Skin of body (tissue), 2 donors: ENCODE data around the gene COQ5.

DNA sequence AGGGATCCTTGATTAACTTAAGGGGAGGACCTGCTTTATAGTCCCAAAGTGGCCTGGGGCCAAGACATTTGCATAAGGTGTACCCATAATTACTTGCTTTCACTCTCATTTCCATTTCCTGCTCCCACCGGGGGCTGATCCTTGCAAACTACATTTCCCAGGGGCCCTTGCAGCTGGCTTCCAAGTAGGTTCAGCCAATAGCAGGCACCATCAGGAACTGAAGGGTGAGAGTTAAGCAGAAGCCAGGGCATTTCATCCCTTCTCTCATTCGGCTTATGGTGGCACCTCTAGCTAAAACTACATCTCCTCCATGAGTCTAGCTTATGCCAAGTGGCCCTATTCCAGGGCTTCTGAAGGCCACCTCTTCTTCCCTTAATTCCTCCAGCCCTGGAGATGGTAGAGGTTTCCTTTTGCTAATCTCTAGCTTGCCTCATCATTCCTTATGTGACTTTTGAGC lies 88.8 kb downstream of the CCDC60 start:
- RAMPAGE, long total RNA = no peak

DNA sequence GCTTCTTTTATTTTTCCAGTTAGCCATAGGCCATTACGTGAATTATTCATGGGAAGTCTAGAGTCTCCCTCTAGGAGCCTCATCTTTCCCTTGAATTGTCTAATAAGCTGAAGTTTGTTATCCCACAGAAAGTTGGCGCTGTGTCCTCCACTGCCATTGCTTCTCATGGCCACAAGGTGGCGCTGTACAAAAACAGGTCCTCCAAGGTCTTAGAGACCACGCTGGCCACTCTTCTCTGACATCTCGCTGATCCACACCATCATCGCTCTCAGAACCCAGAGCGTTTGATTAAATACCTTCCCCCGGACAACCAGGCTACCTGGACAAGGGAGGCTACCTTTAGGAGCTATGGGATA lies 109.9 kb downstream of the CCDC60 start:
- RAMPAGE, long total RNA = no peak

DNA sequence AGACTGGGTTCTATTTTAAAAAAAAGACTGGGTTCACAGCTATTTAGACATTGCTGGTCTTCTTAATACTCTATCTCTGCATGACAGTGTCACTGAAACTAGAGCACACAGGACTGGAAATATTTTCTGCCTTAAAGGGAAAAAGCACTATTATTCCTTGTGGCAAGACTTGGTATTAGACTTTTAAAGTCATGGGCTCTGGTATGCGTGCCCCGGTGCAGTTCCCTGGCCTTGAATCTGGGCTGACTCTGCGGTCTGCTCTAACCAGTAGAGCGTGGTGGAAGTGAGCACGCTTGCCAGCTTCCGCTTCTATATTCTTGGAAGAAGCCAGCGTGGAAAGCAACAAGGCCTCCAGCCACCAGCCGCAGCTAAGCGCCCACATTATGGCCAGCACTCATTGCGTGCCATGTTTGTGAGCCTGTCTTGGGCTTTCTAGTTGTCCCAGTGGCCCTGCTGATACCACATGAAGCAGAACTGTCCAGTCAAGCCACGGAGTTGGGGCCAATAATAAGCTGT lies 31.4 kb downstream of the PRKAB1 start:
- RAMPAGE, long total RNA = no peak

DNA sequence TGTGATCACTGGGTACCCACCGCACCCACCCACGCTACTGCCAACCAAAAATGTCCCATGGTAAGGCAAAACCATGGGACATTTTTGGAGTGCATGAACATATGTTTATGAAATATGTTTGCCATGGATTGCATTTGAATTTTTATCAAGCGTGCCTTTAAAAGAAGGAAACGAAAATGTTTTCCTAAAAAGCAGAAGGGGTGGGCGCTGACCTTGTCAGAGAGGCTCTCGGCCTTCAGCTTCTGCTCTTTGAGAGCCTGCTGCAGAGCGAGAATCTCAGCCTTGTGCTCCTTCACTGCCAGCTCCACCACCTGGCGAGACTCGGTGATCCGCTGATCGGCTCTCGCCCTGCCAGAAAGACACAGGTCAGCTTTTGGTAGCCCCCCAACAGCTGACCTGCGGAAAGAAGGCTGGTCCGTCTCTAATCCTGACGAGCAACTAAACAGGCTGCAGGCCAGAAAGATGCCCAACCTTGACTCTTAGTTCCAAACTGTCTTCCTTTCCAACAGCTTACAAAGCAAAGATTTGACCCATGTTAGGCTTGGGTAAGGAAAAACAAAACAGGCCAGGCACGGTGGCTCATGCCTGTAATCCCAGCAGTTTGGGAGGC lies 62.5 kb downstream of the PRKAB1 start:
- RAMPAGE, long total RNA = no peak

GRCh38 chr12:119803928-119804929 lies 72.9 kb downstream of the CIT start:
- RAMPAGE, long total RNA = no peak

- RAMPAGE, long total RNA = no peak
Measured at GRCh38 chr12:119857285-119857810, 19.8 kb downstream of the CIT start.

DNA sequence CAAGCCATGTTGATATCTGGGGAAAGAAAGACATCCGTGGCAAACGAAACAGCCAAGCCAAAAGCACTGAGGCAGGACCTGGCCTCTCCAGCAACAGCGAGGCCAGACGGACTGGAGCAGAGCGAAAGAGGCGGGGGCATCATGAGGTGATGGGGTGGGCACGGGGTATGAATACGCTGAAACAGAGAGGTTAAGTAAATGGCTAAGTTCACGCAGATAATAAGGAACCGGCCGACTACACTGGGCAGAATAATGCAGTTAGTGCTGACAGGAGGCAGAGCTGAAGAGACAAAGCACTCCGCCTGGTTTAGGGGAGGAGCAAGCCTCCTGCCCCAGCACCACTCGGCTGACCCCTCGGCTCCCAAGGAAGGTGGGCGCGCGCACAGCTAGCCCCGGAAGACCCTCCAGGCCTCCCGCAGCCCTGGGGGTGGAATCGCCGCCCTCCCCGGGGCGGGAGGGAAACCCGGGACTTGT lies 382 bp downstream of the CIT start:
- RAMPAGE, long total RNA = no peak

GRCh38 chr12:120096308-120097391 lies 19.9 kb downstream of the RAB35 start:
- RAMPAGE, long total RNA = no peak

- RAMPAGE, long total RNA = no peak
Measured at GRCh38 chr12:120161771-120162293, 32.7 kb downstream of the GCN1 start.

DNA sequence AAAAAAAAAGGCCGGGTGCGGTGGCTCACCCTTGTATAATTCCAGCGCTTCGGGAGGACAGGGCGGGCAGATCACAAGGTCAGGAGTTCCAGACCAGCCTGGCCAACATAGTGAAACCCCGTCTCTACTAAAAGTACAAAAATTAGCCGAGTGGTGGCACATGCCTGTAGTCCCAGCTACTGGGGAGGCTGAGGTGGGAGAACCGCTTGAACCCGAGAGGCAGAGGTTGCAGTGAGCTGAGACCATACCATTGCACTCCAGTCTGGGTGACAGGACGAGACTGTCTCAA lies 1.1 kb upstream of the GCN1 start:
- RAMPAGE, long total RNA = no peak

DNA sequence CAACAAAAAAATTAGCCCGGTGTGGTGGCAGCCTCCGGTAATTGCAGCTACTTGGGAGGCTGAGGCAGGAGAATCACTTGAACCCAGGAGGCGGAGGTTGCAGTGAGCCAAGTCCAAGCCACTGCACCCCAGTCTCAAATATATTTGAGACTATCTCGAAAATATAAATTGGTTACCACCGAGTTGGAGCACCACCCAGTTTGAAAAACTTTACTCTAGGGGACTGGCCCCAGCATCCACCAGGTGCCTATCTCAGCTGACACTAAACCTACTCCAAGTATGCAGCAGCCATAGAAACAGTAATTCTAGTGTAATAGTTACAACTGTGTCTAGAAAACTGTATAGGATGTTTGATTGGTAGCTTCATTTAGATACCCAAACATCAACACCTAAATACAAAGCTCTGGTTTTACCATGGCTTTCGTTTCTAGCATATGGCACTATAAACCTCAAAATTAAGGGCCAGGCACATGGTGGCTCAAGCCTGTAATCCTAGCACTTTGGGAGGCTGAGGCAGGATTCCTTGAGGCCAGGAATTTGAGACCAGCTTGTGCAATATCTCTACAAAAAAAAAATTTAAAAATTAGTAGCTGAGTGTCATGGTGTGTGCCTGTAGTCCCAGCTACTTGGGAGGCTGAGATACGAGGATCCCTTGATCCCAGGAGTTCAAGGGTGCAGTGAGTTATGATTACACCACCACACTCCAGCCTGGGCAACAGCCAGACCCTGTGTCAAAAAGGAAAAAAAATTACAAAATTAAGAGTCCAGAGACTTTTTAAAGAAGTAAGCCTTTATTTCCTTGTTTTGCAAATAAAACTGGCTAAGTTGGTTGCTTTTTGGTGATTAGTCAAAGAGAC lies 1.6 kb upstream of the GCN1 start:
- RAMPAGE, long total RNA = no peak

- RAMPAGE, long total RNA = no peak
Measured at GRCh38 chr12:120215765-120216258, 14.9 kb upstream of the RPLP0 start.

GRCh38 chr12:120251926-120252467 lies 13.5 kb downstream of the PXN start:
- RAMPAGE, long total RNA = no peak

- RAMPAGE, long total RNA = no peak
Measured at GRCh38 chr12:120365720-120366522, 3.0 kb downstream of the MSI1 start.

GRCh38 chr12:120474552-120475081 lies 5.1 kb upstream of the SRSF9 start:
- RAMPAGE, long total RNA = no peak

GRCh38 chr12:120528780-120529634 lies at the start of gene COQ5:
TSS of gene COQ5 (minus strand) at chr12:120529158.
- RAMPAGE, long total RNA = start-site peak on the minus strand at chr12:120529147-120529158, 181 and 69 reads in 2 replicates

DNA sequence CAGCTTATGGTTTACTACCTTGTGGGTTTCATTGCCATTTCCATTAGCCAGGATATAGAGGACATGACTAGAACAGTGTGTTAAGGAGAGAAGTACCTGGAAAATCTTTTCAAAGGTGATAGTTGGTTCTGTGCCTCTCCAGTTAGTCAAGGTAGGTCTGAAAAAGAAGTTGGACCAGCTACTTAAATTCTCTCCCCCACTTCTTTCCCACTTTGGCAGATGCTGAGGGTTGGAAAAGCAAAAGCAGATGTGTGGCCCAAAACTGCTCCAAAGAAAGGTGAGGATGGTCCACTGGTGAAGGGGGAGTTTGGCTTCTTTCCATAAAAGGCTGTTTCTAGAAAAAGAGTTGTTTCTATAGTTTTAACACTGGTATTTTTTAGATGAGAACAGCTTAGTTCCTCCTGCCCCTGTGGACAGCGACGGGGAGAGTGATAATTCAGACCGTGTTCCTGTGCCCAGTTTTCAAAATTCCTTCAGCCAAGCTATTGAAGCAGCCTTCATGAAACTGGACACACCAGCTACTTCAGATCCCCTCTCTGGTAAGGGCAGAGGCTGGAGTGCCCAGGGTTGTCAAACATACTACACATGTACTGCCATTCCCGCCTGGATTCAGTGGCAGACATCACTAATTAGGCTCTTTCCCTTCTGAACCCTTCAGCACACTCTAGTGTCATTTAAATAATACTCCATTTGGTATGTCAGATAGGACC lies 5.6 kb downstream of the POP5 start:
- RAMPAGE, long total RNA = no peak

GRCh38 chr12:120577570-120578023 lies 3.6 kb downstream of the POP5 start:
- RAMPAGE, long total RNA = no peak

DNA sequence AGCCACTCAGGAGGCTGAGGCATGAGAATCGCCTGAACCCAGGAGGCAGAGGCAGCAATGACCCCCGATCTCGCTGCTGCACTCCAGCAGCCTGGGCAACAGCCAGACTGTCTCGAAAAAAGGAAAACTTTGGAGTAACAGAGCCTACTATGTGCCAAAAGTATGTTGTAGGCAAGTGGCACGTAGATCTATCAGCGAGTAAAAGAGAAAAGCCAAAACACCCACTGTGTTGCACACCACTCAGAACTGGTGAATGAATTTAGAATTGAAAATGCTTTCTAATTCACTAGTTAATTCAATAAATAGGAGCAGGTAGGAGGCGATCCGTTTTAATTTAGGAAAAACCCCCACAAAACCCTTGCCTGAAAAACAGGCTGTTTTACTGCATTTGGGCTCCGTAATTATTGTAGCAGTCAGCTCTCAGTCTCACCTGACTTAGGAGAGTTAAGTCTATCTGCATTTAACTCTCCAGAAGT lies 1.0 kb downstream of the POP5 start:
- RAMPAGE, long total RNA = no peak

DNA sequence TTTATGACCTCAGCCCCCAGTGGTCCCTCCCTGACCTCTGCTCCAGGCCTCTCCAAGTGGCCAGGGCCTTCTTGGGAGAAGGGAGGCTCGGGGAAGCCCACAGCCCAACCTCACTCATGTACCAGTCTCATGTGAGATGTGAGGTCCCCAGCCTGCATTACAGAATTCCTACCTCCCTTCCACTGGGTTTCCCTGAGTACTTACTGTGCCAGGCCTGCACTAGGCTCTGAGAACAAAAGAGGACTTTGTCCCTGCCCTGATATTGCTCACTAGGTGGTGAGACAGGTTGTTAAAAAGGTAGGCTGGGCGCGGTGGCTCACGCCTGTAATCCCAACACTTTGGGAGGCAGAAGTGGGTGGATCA lies 9.8 kb upstream of the POP5 start:
- RAMPAGE, long total RNA = no peak